Panc1 (cell line): ENCODE measurements around a stretch of chr17.

DNA sequence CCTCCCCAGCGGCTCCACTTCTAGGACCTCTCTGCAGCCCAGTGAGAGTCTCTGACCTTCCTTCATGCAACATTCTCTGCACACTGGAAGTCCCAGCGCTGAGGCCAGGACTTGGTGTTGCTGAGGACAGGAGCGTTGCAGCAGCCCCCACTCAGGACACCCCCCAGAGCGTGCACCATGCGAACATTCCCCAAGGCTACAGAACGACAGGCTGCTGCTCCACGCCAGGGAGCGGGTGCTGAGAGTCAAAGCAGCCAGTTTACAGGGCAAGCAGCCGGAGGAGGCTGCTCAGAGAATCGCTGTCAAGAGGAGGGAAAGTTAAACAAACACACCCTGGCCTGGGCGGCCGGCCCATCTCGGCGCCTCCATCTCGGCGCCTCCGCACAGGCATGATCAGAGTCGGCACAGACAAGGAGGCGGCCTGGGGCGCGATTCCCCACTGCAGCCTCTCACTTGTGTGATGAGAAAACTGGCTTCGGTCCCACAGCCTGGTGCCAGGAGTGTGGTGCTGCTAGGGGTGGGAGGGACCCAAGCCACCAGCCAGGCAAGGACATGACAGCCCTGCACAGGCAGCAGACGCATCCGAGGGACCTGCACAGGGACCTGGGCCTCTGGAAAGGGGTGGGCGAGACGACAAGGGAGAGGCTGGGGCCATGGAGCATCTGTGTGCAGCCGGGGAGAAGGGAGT is 17.8 kb downstream of the SLC38A10 start:
- RRBS, 2 experiments, result 77 to 89% methylated on average over 4 of the region's 27 CpGs

- RRBS, 2 experiments, result no CpG with 5 or more reads among the region's 12 CpGs
These were observed 43.7 kb upstream of the BAHCC1 start for GRCh38 chr17:81351468-81352027.

- RRBS, 2 experiments, result 52 to 64% methylated on average over 7 of the region's 22 CpGs
These were observed 23.0 kb upstream of the BAHCC1 start for GRCh38 chr17:81372042-81372803.

DNA sequence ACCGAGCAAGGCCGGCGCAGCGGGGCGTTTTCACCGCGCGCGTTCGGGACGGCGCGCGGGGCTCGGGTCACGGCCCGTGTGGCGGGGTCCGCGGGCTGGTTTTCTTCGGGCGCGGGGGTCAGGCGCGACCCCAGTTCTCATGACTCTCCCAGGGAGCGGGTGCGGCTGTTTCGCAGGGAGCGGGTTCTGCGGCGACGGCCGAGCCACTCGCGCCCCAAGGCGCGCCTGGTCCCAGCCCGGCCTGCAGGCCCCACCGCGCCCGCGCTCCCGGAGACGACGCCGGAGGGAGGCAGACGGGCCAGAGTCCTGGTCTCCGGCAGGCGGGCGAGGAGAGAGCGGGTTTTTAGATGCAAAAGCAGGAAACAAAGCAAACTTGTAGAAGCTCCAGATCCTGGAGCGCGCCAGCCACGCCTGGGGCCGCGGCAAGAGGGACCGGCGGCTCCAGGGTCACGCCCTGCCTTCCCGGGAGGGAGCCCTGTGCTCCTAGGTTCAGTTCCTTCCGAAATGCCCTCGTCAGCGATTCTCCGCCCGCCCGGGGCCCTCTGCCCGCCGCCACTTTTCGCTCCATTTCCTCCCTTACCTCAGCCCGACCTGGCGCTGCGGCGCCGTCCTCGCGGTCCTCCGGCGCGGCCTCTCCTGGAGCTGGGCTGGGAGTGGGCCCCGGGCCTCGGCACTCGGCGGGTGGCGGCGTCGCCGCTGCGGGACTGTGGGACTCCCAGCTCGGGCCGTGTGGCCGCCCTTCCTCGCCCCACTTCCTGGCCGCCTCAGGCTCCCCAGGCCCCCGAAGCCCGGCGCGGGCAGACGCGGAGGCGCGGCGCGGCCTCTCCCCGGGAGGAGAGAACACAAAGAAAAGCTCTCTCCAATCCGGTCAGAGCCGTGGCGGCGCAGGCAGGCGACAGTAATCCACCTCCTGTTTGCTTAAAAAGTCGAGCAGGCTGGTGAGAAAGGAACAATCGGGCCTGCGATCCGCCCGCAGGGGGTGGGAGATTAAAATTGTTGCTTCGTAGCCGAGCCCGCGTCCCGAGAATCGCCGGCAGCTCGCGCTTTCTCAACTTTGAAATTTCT is 1.4 kb downstream of the BAHCC1 start:
- RRBS, 2 experiments, result under 1 to 5% methylated on average over 29 to 47 of the region's 123 CpGs

DNA sequence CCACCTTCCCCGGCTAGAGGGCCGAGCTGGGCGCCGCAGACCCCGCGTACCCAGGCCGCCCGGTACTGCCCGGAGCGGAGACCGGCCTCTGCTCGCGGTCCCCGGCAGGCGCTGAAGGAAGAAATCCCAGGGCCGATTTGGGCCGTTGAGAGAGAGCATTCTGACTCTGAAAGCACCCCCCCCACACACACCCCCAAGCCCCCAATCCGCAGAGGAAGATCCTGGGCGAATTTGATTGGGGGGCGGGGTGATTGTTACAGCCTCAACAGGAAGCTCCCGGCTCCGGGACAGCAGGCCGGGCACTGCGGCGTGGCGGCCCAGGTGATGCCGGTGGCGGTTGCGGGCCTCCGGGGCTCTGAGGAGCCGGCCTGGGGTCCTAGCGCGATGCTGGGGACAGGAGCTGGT is 3.2 kb downstream of the BAHCC1 start:
- RRBS, 2 experiments, result 1 to 8% methylated on average over 8 of the region's 33 CpGs

DNA sequence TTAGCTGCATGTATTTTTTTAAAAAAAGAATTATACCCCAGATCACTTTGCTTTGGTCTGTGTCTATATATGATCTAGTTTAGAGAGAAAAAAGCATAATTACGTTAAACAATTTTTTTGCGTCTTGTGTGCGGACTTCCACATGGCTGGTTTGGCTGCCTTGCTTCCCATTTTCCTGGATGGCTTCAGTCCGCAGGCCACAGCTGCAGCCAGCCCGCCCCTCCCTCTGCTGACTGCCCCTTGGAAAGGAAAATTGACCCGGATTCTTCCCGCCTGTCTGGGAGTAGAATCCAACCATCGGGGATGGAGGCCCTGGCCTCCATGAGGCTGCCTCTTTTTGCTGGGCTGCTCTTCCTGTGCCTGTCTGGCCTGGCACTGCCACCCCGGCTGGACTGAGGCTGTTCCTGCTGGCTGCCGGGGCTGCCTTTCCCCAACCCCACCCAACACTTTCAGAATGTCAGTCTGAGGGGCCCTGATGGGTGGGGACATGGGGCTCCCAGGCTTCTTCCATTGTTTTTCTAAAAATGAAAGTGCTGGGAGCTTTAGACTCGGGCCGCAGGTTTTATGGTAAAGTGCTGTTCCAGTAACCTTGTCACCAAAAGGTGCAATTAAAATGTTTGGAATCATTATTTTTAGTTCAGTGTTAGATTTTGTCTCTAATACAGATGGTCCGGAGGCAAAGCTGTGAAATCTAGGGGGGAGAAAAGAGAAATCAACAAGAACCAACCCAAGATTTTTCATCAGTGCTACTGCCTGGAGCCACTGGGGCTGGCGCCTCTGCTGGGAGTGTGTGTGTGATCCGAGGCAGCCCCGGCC is 7.3 kb downstream of the BAHCC1 start:
- RRBS, 2 experiments, result 16% methylated on average over 3 of the region's 16 CpGs; no CpG with 5 or more reads in 1 of the 2 experiments

DNA sequence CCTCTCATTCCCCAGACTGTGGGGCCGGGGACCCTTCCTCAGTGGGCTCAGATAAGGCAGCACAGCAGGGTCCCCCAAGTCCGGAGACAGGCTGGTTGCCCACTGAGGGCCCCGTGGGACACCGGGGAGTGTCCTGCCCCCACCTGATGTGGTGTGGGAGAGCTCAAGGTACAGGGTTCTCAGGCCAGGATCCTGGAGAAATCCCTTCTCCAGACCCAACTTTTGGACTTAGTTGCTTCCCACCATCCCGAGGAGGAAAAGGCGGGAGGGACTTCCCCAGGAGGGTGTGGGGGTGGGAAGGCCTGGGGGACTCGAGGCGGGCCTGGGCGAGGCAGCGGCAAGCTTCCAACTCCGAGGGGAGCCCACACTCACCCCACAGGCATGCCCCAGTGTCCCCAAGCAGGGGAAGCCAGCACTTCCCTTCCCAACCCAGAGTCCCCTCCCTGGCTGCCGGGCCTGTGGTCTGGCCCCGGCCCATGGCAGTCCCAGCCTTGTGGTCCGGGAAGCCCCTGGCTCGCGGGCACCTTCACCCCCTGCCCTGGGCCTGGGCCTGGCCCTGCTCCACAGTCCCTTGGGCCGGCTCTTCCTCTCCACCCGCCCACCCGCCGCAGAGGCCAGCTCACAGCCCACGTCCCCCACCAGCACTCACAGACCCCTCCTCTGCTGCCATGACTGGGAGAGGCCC is 27.4 kb downstream of the BAHCC1 start:
- RRBS, 2 experiments, result 21 to 29% methylated on average over 7 to 8 of the region's 21 CpGs

- RRBS, 2 experiments, result no CpG with 5 or more reads among the region's 7 CpGs
These were observed 58.5 kb downstream of the BAHCC1 start for GRCh38 chr17:81453746-81454157.

GRCh38 chr17:81459069-81459674 is 53.4 kb downstream of the ACTG1 start:
- RRBS, 2 experiments, result 89 to 93% methylated on average over 12 of the region's 36 CpGs

GRCh38 chr17:81480234-81481058 is 32.2 kb downstream of the ACTG1 start:
- RRBS, 2 experiments, result 83 to 87% methylated on average over 5 of the region's 20 CpGs

GRCh38 chr17:81483836-81485091 is 28.3 kb downstream of the ACTG1 start:
- RRBS, 2 experiments, result 15 to 23% methylated on average over 17 of the region's 95 CpGs

GRCh38 chr17:81514989-81515531 is 2.5 kb upstream of the ACTG1 start:
- RRBS, 2 experiments, result 3 to 8% methylated on average over 4 of the region's 42 CpGs

- RRBS, 2 experiments, result 1 to 5% methylated on average over 26 to 28 of the region's 63 CpGs
These were observed 6.1 kb upstream of the ACTG1 start for GRCh38 chr17:81518461-81519253.

GRCh38 chr17:81535728-81537063 is 8.0 kb downstream of the FSCN2 start:
- RRBS, 2 experiments, result 55 to 73% methylated on average over 19 to 27 of the region's 89 CpGs

DNA sequence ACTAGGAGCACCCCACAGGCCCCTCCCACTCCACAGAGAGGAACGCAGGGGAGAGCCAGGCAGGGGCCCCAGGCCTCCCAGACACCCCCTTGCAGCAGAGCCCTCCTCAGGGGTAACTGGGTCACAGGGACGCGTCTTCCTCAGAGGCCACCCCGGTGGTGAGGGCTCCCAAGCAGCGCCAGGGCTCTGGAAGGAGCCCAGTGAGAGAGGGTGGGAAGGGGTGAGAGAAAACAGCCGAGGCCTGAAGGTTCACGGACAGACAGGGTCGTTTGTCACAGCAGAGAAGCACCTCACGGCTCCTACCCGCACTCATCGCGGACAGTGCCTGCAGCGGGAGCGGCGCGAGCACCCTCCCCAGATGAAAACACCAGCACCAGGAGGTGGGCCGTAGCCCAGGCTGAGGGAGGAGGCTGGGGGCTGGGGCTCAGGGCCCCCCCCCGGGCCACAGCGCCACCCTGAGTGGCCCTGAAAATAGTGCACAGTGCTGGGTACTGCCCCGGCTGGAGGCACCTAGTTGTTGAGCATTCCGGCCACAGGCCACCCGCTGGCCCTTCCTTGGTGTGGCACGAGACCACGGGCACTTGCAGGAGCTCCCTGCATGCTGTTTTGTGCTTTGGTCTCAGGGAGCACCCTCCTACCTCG is 11.6 kb downstream of the FSCN2 start:
- RRBS, 2 experiments, result 71% methylated on average over 3 of the region's 25 CpGs

DNA sequence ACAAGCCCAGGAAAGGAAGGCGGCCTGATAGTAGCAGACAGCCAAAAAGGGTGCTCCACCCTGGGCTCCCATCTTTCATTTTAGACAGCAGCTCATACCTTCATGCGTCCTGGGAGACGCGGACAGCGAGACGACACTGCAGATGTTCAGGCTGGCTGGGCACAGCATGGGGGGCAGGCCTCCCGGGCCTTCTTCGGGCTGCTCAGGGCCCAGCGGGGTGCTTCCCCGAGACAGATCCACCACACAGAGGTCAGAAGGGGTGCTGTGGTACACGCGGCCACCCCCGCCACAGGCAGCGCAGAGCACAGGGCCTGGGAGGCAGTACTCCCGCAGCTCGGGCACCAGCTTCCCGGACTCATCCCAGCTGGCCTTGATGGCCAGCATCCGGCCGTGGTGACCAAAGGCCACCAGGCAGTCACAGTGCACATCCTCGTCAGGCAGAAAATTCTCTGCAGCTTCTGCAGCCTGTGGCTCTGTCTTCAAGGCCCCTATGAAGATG is 2.0 kb downstream of the FAAP100 start:
- RRBS, 2 experiments, result no CpG with 5 or more reads among the region's 20 CpGs

DNA sequence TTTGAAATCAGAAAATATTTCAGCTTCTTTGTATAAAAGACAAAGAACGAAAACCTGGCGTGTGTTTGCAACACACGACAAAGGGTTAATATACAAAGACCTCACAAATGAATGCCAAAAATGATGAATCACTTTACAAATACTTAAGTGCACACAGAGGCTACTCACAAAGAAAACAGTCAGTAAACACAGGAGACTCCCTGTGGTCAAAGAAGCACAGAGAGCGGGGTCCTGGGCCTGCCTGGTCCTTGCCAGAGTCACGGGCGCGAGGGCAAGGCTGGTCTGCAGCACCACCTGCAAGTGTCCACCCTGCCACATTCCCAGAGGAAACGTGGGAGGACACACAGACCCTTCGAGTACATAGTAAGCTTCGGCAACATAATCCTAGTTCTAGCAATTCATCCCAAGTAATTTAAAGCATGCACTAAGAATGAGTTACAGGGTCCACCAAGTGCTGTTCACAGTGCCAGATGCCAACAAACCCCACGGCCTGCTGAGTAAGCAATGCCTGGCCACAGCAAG is 24.5 kb upstream of the FAAP100 start:
- RRBS, 2 experiments, result no CpG with 5 or more reads among the region's 11 CpGs

DNA sequence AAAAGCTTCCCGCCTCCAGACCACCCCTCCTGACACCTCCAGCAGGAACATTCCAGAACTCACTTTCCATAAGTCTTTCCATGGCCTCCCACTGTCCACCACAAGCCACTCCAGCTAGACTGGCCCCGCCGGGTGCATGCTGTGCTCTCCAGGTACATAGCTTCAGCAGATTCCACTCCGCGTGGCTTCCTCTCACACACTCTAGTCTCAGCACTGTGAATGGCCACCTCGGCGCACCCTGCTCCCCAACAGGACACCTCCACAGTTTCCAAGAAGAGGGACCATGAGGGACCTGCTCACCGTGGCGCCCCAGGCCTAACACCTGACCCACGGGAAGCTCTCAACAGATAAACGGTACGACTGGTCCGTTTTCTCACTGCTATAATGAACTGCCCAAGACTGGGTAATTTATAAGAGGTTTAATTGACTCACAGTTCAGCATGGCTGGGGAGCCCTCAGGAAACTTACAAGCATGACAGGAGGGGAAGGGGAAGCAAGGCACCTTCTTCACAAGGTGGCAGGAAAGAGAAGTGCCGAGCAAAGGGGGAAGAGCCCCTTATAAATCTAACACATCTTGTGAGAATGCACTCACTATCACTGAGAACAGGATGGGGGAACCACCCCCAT is 26.1 kb upstream of the FAAP100 start:
- RRBS, 2 experiments, result no CpG with 5 or more reads among the region's 14 CpGs

DNA sequence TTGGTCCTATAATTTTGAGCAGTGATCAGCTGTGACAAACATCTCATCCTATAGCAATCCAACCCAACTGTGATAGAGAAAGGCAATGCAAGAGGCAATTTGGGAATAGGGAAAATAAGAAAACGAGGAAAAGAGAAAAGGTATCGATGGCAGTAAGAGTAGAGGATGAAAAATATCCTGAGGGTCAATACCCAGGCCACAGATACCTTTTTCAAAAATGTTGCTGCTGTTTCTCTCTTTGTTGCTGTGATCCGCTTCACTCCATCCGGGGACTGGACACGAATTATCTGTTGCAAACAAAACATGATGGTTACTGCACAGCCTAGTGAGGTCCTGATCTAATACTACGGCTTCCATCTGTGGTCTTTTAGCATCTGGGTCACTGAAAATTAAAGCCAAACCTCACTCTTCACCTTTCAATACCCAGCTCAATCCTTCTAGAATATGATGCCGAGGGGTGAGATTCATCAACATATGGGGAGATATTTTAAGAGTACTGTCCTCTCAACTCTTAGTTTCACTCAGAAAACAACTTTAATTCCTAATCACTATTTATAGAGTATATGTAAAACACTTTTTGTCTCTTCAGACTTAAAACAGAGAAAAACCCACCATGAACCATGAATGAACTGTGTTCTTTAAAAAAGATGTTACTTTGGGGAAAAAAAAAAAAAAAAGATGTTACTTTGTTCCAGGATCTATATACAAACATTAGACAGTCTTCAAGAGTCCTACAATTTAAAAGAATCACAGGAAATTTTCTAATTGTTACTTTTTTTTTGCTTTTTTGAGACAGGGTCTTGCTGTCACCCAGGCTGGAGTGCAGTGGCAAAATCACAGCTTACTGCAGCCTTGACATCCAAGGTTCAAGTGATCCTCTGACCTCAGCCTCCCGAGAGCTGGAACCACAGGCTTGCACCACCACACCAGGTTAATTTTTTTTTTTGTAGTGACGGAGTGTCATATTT is 7.1 kb downstream of the NPLOC4 start:
- RRBS, 2 experiments, result no CpG with 5 or more reads among the region's 9 CpGs

GRCh38 chr17:81642152-81642637 is 5.2 kb downstream of the TSPAN10 start:
- RRBS, 2 experiments, result no CpG with 5 or more reads among the region's 8 CpGs